Airway epithelial cell (primary cell): ENCODE data around the genes CCM2L, BPIFB2, BPIFB1, CDK5RAP1 and CBFA2T2.

GRCh38 chr20:32009969-32010576 lies at the start of gene CCM2L:
Gene CCM2L, plus strand, starts transcription at chr20:32010438.
- RAMPAGE, long total RNA = no peak

GRCh38 chr20:32010577-32011297 lies 499 bp downstream of the CCM2L start:
- RAMPAGE, long total RNA = no peak

DNA sequence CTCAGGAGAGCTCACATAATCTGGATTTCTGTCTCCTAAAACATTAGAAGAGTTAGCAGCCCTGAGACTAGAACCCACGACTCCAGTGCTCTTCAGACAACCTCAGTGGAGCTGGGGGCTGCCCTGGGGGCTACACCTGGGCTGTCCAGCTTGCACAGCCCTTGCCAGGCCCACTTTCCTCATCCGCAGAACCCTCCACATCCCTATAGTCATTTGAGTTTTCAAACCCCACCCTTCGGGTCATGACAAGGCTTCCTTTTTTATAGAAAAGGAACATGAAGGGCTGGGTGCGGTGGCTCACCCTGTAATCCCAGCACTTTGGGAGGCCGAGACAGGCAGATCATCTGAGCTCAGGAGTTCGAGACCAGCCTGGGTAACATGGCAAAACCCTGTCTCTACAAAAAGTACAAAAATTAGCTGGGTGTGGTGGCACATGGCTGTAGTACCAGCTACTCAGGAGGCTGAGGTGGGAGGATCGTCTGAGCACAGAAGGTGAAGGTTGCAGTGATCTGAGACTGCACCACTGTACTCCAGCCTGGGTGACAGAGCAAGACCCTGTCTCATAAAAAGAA lies 5.1 kb downstream of the HCK start:
- RAMPAGE, long total RNA = no peak

DNA sequence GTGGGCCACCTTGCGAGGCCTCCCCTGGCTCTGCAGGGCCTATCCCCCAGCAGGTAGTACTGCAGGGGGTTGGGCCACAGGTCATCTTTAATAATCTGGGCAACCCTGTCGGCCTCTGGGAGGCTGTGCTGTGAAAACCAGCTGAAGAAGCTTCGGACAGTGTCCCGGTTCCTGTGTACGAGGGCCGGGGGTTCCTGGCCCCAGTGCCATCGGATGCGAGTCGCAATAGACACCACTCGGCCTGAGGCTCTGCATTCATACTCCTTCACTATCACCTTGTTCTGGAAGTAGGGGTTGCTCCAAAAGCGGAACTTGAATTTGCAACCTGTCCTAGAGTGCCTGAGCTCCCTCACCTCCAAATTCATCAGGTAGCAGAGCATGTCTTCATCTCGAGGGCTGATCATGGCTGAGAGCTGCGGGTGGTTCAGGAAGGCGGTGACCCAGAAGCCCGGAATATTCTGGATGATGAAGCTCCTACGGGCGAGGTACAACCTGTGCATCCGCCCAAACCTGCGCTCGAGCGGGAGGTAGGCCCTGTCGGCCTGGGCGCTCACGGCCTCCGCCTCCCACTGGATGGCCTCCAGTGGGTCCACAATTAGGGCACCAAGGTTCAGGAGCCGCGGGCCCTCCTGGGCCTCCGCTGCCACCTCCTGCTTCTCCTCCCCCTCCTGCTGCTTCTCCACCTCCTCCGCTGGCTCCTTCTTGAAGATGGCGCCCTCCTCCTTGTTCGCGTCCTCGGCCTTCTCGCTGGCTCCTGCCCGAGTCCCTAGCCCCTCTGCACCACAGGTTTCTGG lies 18.1 kb downstream of the PLAGL2 start:
- RAMPAGE, long total RNA = no peak

- RAMPAGE, long total RNA = no peak
Measured at GRCh38 chr20:32194781-32195110, 12.8 kb downstream of the PLAGL2 start.

DNA sequence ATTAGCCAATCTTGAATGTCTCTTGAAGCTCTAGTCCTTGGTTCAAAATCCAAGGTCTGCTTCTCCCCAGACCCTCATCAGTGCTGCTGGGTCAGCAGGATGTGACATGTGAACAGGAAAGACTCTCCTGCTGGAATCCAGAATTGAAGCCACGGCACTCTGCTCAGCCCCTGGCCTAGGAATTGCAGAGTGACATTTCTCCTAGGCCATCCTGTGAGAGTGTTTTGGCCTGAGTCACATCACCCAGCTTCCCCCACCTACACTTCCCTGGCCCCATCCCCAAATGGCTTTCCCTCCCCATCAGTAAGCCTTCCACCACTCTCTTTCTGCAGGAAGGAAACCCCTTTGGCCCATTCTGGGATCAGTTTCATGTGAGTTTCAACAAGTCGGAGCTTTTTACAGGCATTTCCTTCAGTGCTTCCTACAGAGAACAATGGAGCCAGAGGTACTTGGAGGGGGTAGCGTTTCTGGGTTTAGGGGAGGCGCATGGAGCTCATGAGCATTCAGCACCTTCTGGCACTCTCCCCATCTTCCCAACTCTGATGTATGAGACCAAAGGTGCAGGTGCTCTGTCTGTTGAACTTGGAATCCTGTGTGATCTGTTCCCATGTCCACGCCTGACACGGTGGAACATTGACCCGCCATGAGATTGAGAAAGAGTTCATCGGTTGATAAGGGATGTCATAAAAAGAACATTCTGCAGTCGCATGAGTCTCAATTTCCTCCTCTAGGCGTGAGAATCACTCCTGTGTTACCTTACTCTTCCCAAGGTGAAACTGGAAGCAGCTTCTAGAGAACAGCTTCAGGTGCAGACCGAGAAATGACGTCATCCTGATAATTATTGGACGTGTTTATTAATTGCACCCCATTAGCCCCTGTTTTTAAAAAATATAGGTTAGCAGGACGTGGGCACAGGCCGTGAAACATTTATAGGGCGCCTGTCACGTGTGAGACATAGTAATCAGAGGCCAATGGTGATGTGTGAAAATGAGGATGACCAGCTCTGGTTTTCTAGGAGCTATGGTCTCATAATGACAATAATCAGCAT lies 8.9 kb downstream of the POFUT1 start:
- RAMPAGE, long total RNA = no peak

DNA sequence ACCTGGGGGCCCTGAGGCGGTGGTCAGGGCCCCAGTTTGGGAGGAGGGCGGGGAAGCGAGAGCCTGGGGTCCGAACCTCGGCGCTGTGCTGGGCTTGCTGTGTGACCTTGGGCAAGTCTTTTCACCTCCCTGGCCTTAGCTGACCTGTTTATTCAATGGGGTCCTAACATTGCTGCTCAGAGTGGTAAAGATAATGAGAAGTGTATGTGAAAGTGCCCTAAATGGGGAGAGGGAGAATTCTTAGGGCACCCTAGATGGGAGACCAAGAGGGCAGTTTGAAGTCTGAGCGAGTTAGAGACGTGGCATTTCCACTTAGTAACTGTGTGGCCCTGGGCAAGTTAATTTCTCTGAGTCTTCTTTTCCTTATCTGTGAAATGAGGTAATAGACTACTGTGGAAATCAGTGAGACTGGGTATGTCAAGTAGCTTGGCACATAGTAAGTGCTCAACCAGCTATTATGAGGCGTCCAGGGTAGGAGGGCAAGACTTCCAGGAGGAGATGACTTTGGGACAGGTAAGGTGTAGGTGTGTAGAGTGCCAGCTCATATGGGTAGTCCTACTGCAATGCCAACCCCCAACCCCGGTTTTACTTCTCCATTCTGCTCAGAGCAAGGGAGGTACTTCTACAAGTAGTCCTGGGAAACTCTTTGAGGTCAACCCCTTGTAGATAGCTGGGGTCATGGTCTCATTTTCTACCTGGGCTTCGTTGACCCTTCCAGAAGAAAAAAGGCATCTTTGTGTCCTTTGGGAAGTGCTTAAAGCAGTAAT lies 727 bp downstream of the KIF3B start:
- RAMPAGE, long total RNA = no peak

GRCh38 chr20:32485510-32485864 lies 99.6 kb downstream of the NOL4L start:
- RAMPAGE, long total RNA = no peak

GRCh38 chr20:32528157-32528982 lies 56.8 kb downstream of the NOL4L start:
- RAMPAGE, long total RNA = no peak

GRCh38 chr20:32584355-32584517 lies 897 bp downstream of the NOL4L start:
- RAMPAGE, long total RNA = no peak

- RAMPAGE, long total RNA = no peak
Measured at GRCh38 chr20:32621085-32621926, 36.2 kb upstream of the NOL4L start.

DNA sequence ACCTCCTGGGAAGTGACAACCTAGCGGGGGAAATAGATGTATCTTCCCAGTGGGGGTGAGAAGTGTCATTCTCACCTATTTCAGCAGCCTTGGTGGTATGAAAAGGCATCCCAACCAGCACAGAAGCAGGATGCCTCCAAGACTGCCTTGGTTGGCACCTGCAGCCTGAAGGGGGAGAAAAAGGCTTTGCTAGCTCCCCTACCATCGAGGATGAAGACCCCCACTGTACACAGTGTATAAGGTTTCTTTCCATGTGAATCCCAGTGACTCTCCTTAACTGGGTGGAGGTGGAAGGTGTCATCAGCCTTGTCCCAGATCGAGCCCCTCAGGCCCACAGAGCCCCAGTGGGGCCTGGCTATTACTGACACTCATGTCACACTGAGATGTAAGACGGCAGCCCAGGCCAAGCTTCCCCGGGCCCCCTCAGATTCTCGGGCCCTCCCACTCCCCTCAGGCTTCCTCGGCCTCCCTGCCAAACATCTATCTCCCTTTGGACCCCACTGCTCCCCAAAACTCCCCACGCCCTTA lies 802 bp downstream of the COMMD7 start:
- RAMPAGE, long total RNA = no peak

DNA sequence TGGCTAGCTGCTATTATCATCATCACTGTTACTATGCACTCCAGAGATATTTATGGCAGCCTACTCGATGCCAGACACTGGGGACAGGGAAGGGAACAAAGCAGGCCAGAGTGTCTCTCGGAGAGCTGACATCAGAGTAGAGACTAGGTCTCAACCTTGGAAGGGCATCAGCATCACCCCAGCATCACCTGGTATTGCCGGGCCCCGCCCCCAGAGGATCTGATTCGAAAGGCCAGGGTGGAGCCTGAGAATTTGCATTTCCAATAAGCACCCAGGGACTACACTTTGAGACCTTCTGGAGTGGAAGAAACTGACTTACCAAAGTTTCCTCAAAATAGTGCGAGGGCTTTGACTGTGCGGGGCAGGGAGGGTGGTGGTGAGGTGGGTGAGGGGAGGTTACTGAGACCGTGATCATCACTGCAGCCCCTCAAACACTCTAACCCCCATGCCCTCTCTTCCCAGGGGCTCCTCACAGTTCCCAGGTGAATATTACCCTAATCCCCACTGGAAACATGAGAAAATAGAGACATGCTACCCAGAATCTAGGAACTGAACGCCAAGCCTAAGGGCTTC lies 629 bp upstream of the COMMD7 start:
- RAMPAGE, long total RNA = no peak

GRCh38 chr20:32792079-32792877 lies 27.5 kb upstream of the MAPRE1 start:
- RAMPAGE, long total RNA = no peak

- RAMPAGE, long total RNA = no peak
Measured at GRCh38 chr20:32859037-32859414, 303 bp downstream of the EFCAB8 start.

DNA sequence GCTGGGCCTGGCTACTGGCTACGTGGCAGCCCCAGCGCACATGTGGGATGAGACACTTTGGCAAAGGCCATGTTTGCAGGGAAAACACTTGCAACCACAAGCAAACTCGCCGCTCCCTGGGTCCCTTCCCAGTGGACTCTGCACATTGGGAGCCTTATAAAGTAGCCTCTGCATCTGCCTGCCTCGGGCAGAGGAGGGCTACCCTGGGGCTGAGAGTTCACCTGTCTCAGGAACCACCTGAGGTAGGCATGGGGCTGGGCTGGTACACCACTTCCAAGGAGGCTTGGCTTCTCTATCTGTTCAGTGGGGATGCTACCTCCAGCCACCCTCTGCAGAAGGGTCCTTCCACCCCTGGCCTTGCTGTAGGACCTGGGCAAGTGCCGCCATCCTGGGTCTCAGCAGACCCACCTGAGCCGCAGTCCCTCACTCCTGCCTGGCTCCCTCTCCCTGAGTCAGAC lies at the start of gene BPIFB2:
BPIFB2 (plus strand) TSS at position 186 of the 458 bp plus-strand sequence.
- RAMPAGE, long total RNA = no peak

GRCh38 chr20:33282896-33283270 lies at the start of gene BPIFB1:
Gene BPIFB1, plus strand, starts transcription at chr20:33283214.
- RAMPAGE, long total RNA = no peak

GRCh38 chr20:33401060-33401831 lies at the start of gene CDK5RAP1:
Gene CDK5RAP1, minus strand, starts transcription at chr20:33401519.
- RAMPAGE, long total RNA = start-site peak on the minus strand at chr20:33401501-33401523, 104 and 53 reads in 2 replicates

DNA sequence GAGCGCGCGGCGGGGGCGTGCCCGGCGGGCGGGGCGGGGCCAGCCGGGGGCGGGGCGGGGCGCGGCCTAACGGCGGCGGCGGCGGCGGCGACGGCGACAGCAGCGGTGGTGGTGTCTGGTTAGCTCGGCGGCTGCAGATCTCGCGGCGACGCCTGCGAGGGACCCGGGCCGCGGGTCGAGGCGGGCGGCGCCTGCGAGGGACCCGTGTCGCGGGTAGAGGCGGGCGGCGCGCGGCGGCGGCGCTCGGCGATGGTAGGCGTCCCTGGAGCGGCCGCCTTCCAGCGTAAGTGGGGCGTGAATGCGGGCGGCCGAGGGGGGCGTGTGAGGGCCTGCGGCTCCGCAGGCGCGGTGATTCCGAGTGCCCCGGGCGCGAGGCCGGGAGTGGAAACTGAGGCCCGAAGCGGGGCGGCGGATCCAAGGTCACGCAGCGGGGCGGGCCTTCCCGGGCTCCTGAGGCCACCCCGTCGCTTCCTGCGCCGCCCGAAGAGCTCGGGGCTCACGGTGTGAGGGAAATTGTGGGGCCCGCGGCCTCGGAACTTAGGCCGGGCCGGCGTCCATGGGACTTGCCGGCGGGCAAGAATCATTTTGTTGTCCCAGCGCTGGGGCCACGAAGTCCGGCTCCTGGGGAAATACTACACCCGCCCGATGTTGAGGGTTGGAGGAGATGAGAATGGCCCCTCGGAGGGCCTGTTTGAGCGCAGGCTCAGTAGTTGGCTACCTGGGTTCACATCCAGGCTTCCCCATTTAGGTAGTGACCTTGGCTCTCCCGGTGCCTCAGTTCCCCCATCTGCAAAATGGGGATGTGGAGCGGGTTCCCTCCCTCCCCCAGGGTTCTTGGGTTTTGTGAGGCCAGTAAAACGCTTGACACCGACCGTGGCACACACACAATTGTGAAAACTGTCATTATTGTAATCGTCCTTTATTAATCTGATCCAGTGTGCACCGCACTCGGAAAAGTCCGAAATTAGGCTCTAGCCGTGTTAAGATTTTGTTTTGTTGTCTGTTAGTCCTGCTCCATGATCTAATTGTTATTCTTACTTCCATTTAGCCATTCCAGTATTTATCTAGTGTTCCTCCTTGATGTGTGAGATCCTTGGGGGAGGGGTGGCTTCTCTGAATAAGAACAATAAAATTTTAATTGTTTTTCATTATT lies at the start of gene CBFA2T2:
CBFA2T2 (plus strand) TSS at position 78 of the 1,153 bp plus-strand sequence.
- RAMPAGE, long total RNA = no peak

DNA sequence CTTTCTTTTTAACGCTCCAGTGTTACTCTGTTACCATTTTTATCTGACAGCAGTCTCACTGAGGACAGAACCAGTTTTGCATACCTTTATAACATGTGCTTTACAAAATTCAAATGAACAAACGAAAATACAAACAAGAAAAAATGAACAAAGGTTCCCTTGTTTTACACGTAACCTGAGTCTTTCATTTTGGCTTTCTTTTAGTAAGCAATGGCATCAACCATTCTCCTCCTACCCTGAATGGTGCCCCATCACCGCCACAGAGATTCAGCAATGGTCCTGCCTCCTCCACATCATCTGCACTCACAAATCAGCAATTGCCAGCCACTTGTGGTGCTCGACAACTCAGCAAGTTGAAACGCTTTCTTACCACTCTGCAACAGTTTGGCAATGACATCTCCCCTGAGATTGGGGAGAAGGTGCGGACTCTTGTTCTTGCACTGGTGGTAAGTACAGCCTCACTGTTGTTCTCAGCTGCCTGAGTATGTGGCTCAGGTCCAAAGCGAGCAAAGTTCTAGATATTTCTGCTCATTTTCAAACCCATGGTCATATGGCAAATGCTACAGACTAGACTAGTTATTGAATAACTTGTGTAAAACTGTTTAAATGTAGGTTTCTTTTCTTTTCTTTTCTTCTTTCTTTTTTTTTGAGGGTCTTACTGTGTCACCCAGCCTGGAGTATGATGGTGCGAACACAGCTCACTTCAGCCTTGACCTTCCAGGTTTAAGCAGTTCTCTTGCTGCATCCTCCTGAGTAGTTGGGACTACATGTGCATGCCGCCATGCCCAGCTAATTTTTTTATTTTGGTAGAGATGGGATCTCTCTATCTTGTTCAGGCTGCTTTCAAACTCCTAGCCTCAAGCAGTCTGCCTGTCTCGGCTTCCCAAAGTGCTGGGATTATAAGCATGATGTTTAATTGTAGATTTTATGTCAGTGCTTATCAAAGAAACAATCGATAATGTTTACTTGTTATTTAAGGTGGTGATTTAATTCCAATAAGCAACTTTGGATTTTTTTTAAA lies 50.9 kb upstream of the C20orf144 start:
- RAMPAGE, long total RNA = no peak